Measurements from ENCODE around the genes ERICH4 and ERFL.

DNA sequence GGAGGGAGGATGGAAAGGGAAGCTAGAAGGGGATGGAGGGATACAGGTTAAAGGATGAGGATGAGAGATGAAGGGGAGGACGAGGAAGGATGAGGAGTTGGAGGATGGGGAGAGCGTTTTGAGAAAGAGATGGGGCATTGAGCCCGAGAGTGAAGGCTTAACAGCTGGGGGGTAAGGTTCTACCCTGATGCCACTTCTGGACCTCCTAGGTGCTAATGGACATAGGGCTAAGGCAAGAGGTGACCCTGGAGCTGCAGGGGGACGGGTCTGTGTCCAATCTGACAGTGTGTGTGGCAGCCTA is 19.9 kb downstream of the AXL start:
- PRO-cap, 2 experiments, result no peak in any of the 2 experiments

DNA sequence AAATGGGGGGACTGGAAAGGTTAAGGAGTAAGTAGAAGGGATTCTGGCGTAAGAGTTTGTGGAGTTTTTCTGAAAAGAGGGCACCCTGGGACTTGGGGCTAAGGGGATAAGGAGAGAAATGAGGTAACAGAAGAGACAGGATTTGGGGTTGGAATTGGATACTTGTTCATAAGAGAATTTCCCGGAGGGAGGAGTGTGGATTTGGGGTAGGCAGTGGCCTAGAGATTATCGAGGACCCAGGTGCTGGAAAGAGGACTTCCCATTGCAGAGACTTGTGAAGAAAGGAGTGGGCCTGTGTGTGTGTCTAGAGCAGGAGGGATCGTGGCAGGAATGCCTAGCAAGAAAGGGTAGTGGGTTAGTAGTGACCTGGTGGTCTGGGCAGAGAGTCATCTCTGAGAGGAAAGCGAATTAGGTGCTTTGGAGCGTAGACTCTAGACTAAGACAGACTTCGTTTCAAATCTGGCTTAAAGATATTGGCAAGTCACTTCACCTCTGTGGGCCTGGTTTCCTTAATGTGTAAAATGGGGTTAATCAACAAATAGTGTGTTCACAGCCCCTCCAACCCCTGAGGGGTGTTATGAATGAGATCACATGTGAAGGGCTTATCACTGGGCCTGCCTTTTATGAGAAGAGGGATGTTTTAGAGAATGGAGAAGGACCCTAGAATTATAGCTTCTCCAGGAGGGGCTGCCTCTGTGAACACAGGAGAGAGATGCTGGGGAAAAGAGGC is 2.6 kb downstream of the HNRNPUL1 start:
- PRO-cap, 2 experiments, result peak in 1 of 2 experiments; most common plus-strand start position 176 of the sequence (in 1)

DNA sequence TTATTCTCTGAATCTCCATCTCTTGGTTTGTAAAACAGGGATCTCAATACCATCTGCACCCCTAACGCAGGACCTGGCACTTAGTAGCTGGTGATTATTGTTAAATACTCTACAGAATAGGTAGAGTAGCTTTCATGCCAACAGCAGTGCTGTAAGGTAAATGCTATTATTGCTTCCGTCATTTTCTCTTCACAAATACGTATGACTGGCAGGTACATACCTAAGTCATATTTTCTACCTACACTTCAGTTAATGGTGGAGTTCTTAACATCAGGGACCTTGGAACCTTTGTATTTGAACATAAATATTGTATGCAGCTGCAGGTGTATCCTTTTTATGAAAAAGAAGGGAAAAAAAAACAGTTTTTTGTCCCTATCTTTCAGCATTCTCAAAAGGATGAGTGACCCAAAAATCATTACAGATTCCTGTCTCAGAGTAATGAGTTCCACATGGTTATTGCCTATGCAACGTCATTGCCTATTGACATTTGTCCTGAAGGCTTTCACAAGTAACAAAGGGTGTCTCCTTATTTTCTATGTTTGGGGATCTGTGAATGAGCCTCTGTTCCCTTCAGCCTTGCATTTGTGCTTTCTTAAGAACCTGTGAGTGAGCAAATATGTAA is 14.8 kb upstream of the CCDC97 start:
- PRO-cap, 2 experiments, result no peak in any of the 2 experiments

GRCh38 chr19:41303423-41304471 is 6.2 kb upstream of the CCDC97 start:
- PRO-cap, 2 experiments, result no peak in any of the 2 experiments

- PRO-cap, 2 experiments, result peak in 1 of 2 experiments; most common minus-strand start chr19:41307571 (in 1)
Measured at GRCh38 chr19:41307387-41307641, 2.7 kb upstream of the CCDC97 start.

- PRO-cap, 2 experiments, result no peak in any of the 2 experiments
Measured at GRCh38 chr19:41320277-41320521, 10.2 kb downstream of the CCDC97 start.

DNA sequence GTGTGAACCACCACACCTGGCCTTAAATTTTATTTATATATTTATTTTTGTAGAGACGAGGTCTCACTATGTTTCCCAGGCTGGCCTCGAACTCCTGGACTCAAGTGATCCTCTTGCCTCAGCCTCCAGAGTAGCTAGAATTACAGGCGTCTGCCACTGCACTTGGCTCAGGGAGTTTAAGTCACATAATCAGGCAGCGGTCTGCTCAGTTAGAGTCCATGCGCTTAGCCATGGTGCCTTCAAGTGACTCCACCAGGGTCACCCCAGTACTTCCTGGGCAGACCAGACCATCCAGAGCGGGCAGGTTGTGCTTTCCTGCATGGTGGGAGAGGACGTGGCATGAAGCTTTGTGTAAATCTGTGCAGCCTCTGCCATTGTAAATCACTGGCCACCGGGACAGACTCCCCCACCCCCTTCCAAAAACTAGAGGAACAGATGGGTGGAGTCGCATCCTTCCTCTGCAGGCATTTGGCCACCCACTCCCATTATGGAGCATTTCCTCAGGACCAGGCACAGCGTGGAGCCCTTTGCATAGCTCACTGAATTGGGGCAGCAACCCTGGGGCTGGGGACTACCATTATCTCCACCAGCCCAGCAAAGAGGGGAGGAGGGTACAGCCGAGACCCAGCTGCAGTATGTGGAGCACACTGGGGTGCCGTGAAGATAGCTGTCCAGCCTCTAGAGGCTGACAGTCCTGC is 8.1 kb downstream of the BCKDHA start:
- PRO-cap, 2 experiments, result no peak in any of the 2 experiments

DNA sequence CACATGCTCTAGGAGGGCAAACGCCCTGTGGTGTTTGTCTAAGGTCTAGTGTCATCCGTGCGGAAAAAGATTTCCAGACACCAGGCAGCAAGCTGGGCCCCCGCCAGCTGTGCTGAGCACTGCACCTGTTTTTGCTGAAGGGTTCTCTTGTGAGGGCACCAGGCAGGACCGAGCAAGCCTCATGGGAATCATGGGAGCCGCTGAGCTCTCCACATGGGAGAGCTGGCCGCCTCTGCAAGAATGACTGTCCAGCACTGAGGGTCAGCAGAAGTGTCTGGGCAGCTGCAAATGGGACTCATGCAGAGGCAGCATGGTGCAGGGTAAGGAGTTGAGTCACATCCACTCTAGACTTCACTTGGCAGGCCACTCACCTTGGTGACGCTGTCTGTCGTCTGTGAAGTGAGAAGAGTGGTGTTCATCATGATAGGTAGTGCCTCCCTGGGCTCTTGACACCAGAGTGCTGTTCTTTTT is 12.0 kb downstream of the B3GNT8 start:
- PRO-cap, 2 experiments, result no peak in any of the 2 experiments

GRCh38 chr19:41442873-41443315 is at the start of gene ERICH4:
Gene ERICH4, plus strand, starts transcription at chr19:41443156.
- PRO-cap, 2 experiments, result no peak in any of the 2 experiments

DNA sequence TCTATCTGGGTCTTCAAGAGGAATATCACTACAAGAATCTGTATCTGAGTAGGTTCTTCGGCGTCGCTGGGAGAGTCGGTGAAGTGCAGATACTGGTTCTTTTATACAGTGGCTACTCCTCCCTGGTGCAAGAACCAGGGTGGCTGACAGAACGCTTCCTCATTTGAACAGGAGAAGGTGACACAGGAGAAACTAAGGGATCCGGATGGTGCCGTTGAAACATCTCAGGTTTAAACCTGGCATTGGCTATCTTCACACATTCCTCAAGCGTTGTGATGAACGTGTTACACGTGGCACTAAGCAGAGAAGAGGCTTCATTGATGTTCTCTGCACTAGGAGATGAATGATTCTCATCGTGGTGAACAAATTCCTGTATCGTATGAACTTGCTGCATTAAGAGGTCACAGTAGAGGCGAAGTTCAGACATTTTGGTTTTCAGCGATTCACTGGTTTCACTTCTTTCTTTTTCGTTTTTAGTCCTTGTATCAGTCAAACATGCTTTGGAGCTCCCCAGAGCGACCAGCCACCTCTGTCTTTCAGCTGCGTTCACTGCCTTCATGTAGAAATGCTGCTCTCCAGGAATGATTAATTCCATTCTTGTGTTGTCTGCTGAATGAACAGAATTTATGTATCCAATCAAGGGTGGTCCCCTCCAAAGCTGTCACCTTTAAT is 54.7 kb upstream of the CEACAM21 start:
- PRO-cap, 2 experiments, result peak in 2 of 2 experiments; most common plus-strand start position 463 of the sequence (in 2); most common minus-strand start position 341 of the sequence (in 1)

- PRO-cap, 2 experiments, result no peak in any of the 2 experiments
Measured at GRCh38 chr19:41564435-41565036, 11.4 kb upstream of the CEACAM21 start.

DNA sequence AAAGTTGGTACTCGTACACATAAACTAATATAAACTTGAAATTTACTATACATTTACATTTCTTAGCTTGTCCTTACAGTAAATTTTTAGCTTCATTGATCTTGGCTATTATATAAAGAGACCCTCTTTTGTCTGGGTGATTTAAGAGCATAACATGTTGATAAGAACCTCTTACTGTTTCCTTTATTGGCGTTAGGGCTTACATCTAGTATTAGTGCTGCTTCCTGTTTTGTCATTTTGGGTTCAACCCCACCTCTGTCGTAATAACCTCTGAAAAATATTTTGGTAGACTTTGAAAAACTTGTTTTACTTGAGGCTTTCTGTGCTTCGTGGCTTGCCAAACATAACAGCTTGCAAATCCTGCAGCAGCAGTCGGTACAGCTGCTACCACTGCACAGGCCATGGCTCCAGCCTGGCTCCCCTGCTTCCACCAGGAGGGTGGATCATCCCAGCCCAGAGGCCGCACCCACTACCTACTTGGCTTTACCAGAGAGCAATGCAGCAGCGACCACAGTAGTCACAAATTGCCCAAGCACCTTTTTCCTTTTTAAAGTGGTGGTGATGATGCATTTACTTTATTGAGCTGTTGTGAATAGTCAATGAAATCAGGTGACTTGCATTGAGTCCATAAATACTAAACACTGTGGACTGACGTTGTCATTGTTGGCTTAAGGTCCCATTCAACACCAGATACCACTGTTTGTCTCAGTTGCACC is 11.8 kb upstream of the CEACAM4 start:
- PRO-cap, 2 experiments, result peak in 1 of 2 experiments; most common plus-strand start position 316 of the sequence (in 1); most common minus-strand start position 134 of the sequence (in 1)

DNA sequence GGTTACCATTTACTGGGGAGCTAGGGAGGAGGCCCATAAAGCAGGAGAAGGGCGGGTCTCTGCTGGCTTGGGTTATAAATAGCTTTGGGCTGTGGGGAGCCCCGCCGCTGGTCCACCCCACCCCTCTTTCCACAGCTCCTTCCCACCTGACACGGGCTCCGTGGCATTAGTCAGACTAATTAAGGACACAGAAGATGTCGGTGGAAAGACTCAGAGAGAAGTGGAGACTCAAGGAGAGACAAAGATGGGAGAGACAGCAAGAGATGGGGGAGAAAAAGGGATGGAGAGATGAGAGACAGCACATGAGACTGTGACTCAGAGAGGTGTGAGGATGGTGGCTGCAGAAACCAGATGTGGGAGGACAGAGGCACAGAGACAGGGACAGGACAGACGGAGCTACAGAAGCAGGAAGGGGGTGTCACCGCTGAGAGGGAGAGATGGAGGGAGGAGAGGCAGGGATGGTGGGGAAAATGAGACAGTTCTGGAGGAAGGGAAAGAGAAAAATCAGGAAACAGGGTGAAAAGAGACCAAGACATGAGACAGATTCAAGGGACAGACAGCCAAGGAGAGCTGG is 3.9 kb downstream of the ARHGEF1 start:
- PRO-cap, 2 experiments, result peak in 2 of 2 experiments; most common plus-strand start position 166 of the sequence (in 2); most common minus-strand start position 263 of the sequence (in 1)

DNA sequence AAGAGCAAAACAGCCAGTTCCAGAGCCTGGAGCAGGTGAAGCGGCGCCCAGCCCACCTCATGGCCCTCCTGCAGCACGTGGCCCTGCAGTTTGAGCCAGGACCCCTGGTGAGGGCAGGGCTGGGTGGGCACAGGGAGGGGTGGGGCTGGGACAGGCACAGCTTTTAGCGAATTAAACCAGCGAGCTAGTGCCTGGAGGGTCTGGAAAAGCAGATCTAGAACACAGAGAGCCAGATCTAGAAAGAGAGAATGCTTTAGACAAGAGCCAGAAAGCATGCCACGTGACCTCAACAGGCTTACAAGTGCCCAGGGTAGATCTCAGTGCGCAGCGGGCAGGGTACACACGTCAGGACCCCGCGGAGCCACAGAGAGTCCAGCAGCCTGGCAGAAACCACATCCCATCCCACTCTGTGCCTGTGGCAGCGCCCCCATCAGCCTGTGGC is 5.8 kb downstream of the ARHGEF1 start:
- PRO-cap, 2 experiments, result peak in 1 of 2 experiments; most common plus-strand start position 317 of the sequence (in 1); most common minus-strand start position 288 of the sequence (in 1)

- PRO-cap, 2 experiments, result no peak in any of the 2 experiments
Measured at GRCh38 chr19:41907178-41907694, 21.0 kb downstream of the ERFL start.

DNA sequence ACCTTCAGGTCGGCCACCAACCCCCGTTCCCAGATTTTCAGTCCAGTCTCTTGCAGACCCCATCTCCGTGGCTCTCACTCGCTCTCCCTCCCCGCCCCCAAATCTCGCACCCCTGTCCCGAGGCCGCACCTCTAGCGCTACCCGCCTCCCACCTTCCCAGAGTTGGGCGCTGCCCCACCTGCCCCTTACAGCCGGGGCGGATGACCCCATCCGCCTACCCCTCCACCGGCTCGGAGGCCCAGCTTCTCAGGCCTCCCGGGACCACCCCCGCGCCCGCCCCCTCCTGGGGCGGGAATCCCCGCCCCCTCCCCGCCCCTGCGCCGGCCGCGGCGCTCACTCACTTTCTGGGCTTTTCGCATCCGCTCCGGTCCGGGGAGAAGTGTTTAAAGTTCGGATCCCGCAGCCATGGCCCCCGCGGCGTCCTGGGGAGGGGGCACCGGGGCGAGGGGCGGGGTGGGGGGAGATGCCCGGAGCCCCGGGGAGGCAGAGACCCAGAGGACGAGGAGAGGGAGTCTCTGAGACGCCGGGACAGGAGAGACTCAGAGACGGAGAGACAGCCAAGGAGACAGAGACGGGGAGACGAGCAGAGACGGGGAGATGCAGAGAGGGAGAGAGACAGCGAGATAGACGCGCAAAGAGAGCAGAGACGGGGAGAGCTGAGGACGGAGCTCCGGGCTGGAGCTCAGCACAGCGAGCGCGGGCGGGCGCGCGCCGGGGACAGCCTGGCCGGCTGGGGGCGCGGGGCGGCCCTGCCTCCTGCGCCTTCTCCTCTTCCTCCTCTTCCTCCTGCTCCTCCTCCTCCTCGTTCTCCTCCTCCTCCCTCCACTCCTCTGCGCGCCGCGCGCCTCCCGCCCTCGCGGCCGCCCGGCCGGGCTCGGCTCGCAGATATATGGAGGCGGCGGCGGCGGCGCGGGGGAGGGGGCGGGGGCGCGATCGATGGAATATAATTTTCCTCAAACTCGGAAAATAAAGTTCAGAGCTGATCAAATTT is at the start of gene ERFL:
ERFL (minus strand) TSS at position 751 of the 991 bp plus-strand sequence.
- PRO-cap, 2 experiments, result peak in 2 of 2 experiments; most common plus-strand start position 375 of the sequence (in 1); most common minus-strand start position 215 of the sequence (in 1)

GRCh38 chr19:41936476-41936694 is 8.1 kb upstream of the ERFL start:
- PRO-cap, 2 experiments, result peak in 2 of 2 experiments; most common minus-strand start chr19:41936567 (in 1)

GRCh38 chr19:42068656-42069983 is 886 bp downstream of the GRIK5 start:
- PRO-cap, 2 experiments, result no peak in any of the 2 experiments

DNA sequence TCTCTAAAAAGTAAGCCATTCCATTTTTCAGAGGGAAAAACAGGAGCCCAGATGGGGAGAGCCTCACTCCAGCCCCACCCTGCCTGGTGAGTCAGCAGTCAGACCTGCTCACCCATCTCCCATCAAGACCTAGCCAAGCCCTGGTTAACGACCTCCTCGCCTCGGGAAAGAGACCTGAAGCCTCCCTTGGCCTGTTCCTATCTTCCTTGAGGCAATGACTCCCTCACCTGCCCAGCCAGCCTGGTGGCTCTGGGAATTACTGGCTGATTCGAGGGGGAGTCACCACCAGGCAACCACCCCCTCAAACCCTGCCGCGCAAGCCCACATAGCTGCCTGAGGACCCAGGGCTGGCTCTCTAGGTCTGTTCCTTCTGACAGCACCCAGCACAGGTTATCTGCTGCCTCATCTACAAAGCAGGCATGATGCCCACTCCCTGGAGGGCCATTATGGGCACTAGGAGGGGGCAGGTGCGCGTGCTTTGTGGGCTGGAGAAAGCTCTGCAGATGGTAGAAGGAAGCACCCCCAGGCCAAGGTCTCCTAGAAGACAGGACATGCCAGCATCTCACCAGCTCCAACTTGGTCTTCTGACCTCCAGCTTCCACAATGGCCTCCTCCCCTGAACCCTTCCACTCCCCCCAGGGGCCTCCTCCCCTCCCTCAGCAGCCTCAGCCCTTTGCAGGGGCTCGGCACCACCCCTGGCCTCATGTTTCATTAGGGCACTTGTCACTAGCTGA is 10.5 kb downstream of the DEDD2 start:
- PRO-cap, 2 experiments, result no peak in any of the 2 experiments

- PRO-cap, 2 experiments, result no peak in any of the 2 experiments
Measured at GRCh38 chr19:42215586-42216370, 1.7 kb downstream of the DEDD2 start.